Cerebral cortex (tissue), 2 donors: ENCODE measurements around a stretch of chr7.

DNA sequence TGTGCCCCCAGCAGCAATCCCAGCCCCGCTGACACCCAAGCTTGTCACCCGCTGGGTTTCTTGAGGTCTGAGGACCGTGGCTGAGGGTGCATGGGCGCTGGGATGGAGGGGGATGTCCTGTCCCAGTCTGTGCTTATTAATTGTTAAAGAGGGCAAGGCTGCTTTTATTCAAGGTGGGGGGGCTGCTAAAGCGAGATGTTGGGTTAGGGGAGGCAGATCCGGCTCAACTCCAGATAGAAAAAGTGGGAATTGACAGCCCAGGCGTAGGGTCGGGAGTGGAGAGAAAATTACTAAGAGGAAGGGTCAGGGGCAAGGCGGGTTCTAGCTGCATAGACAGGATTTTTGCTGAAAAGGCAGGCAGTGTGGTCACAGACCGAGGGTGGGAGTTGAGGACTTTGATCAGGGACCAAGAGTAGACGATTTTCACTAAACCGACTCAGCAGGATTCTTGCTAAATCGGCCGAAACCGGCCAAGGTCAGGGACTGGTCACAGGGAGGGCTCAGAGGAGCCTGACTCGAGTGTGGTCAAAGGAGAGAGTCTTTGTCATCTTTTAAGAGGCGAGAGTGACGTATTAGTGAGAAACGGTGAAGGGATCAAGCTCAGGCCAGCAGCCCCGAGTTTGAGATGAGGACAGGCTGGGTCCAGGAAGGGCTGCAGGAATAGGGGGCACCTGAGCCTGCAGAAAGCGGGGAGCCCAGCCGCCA lies 41.8 kb upstream of the FAM20C start:
- PRO-cap, 2 experiments: no peak in any of the 2 experiments

GRCh38 chr7:188107-188407 lies 4.3 kb upstream of the FAM20C start:
- PRO-cap, 2 experiments: no peak in any of the 2 experiments

DNA sequence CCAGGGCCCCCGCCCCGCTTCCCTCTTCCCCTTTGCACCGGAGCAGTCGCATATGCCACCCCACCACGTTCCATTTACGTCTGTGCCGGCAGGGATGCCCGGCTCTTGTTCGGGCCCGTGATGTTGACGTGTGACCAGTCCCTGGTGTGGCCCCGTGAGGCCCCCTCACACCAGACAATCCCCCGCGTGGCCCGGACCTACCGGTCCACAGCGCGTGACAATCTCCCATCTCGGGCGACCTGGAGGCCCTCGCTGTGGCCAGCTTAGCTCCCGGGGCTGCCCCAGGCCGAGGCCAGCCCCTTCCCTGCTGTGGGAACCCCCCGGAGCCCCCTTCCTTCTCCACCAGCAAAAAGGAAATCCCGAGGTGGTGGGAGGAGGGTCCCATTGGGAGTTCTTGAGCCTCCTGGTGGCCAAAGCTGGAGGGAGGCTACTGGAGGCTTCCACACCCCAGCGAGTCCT lies 15.2 kb downstream of the FAM20C start:
- PRO-cap, 2 experiments: no peak in any of the 2 experiments

DNA sequence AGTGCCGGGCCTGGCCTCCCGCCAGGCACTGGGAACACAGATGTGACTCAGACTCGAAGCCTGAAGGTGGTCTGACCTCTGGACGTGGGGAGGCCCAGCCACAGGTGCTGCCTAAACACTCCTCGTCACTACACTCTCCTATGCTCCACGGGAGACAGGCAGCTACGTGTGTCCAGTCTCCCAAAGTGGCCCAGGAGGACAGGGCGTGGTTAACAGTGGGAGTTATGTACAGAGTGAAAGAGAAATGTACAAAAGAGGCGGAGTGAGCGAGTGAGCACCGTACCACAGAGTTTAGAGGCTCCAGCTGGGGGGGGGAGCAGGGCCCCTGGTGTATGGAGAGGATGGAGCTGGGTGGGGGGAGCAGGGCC lies 22.5 kb downstream of the FAM20C start:
- PRO-cap, 2 experiments: no peak in any of the 2 experiments

- PRO-cap, 2 experiments: no peak in any of the 2 experiments
Measured at GRCh38 chr7:240036-241290, 48.1 kb downstream of the FAM20C start.

GRCh38 chr7:318291-319522 lies 28.7 kb downstream of the FOXL3 start:
- PRO-cap, 2 experiments: no peak in any of the 2 experiments

DNA sequence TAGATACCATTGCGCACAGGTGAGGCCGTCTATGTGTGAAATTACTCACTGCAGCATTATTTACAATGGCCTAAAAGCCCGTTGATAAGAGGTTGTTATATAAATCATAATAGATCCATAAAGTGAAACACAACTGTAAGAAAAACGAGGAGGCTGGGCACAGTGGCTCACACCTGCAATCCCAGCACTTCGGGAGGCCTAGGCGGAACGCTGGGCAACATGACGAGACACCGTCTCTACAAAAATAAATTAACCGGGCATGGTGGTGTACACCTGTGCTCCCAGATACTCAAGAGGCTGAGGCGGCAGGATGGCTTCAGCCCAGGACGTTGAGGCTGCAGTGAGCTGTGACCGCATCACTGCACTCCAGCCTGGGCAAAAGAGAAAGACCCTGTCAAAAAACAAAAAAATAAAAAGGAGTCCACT lies 40.0 kb downstream of the FOXL3 start:
- PRO-cap, 2 experiments: no peak in any of the 2 experiments

GRCh38 chr7:517799-518741 lies 1.6 kb downstream of the PDGFA start:
- PRO-cap, 2 experiments: peak in 1 of 2 experiments; most common plus-strand start chr7:518074 (in 1); most common minus-strand start chr7:517998 (in 1)

DNA sequence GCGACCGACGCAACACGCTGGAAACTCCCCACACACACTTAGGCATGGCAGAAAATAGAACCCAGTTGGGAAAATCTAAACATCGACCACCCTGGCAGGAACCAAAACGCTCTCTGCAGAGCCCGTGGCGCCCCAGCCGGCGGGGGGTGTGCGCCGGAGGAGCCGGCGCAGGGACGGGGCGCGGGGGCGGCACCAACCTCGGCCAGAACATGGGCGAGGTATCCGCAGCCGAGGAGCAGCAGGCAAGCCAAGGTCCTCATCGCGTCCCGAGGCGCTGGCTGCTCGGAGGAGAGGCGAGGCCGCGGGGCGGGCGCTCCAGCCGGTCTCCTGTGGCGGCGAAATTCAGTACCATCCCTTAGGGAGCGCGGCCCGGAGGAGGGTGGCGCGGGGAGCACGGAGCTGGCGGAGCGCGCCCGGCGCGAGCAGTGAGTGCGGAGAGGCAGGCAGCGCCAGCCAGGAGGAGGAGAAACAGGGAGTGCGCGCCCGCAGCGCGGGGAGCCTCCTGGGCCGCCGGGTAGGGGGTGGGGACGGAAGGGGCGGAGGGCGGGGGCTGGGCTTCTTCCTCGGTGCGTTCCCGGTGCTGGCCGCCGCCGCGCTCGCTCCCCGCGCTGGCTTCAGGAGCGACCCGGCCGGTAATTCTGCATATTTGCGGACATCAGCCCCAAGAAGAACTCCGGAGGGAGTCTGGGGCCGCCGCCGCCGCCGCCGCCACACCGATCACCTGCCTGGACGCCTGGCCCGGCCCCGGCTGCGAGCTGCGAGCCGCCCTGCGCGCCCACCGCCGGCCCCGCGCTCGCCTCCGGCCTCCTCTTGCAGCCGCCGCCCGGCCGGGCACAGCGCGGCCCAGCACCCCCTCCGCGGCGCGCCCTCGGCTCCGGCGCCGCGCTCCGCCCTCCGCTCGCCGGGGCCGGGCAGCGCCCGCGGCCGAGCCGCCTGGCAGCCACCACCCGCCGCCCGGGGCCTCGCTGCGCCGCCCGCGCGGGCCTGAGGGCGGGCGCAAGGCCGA lies 601 bp downstream of the PDGFA start:
- PRO-cap, 2 experiments: peak in 1 of 2 experiments; most common plus-strand start position 192 of the sequence (in 1); most common minus-strand start position 115 of the sequence (in 1)

- PRO-cap, 2 experiments: no peak in any of the 2 experiments
Measured at GRCh38 chr7:620104-620625, 100.5 kb upstream of the PDGFA start.

- PRO-cap, 2 experiments: peak in 1 of 2 experiments; most common minus-strand start chr7:749390 (in 1)
Measured at GRCh38 chr7:749293-749757, 22.2 kb upstream of the PRKAR1B start.

DNA sequence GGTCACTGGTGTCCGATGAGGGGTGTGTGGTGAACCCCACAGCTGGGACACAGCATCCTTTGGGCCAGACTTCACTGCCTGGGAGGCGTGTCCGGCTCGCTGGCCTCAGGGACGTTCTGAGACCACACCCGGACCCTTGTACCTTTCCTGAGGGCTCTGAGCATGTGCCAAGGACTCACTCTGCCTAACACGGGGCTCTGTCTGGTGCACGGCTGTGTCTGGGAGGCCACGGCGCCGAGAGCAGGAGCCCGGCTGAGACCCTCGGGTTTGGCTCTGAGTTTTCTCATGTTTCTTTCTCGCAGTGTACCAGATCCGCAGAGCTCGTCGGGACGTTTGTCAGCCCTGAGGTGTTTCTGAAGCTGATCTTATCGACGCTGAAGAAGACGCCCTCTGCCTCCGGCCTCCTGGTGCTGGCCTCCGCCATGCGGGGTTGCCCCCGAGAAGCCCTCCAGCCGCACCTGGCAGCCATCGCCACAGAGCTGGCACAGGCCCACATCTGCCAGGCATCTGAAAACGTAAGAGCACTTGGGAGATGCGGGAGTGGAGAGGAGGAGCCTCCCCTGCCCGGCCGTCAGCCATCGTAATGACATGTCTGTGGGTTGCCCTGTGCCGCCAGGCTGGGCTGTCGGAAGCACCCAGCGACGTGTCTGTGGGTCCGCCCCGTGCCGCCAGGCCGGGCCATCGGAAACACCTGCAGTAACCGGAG lies 29.6 kb upstream of the PRKAR1B start:
- PRO-cap, 2 experiments: no peak in any of the 2 experiments

DNA sequence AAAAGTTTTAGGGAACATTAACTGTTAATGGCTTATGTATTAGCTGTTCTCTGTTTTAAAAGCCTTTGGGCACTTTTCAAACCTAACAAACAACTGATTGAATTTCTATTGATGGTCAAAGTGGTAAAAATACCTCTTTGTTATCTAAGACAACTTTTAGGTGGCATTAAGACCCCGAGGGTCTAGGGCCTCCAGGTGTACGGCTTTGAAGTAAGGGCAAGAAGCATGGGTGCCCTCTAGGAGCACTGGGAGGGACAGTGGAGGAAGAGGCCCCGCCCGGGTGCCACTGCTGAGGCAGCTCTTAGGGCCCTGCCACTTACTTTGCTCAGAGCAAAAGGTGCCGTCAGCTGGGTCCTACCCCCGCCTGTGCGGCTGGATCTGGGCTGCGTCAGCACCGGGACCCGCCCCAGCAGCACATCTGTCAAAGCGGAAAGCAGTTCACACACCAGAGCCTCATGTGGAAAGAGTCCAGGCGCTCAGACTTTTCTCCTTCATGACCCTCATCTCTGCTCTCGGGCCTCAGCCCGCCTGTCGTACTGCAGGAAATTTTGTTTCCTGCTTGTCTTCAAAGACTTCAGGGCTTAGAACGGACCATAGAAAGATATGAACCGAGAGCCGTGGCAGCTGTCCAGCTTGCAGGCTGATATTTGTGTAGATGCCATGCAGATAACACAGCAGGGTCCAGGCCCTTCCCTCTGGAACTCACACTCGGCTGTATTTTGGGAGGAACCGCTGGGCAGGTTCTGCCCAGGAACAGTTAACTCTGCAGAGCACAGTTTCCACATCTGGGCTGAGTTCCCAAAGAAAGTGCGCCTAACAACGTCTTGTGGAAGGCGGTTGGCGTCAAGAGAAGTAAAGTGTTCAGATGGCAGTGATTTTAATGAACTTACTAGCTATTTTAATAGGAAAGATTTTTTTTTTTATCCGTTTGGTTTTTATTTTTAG lies 44.2 kb upstream of the PRKAR1B start:
- PRO-cap, 2 experiments: peak in 1 of 2 experiments; most common plus-strand start position 448 of the sequence (in 1)

DNA sequence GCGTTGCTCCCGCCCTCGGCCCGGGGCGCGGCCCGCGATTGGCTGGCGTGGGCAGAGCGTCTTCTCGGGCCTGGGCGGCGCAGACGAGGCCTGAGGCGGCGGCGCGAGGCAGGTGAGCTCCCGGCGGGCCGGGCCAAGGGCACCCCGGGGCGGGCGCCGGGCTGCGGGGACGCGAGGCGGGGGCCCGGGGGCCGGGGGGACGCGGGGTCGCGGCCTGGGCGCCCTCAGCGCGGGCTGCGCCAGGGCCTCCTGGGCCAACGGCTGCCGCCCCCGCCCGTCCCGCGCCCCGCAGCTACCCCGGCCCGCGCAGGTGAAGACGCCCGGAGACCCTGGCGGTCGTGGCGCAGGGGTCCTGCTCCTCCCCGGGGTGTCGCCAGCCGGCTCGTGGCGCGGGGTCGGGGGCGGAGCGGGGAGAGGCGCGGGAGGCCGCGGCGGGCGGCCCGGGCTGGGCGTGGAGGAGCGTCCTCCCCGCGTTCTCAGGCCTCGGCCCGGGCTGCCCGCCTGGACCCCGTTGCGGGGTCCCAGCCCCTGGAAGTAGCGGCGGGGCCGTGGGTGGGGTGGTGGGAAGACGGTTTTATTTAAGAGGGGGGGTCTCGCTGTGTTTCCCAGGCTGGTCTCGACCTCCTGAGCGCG lies 15.6 kb upstream of the SUN1 start:
- PRO-cap, 2 experiments: peak in 2 of 2 experiments; most common plus-strand start position 82 of the sequence (in 2)

DNA sequence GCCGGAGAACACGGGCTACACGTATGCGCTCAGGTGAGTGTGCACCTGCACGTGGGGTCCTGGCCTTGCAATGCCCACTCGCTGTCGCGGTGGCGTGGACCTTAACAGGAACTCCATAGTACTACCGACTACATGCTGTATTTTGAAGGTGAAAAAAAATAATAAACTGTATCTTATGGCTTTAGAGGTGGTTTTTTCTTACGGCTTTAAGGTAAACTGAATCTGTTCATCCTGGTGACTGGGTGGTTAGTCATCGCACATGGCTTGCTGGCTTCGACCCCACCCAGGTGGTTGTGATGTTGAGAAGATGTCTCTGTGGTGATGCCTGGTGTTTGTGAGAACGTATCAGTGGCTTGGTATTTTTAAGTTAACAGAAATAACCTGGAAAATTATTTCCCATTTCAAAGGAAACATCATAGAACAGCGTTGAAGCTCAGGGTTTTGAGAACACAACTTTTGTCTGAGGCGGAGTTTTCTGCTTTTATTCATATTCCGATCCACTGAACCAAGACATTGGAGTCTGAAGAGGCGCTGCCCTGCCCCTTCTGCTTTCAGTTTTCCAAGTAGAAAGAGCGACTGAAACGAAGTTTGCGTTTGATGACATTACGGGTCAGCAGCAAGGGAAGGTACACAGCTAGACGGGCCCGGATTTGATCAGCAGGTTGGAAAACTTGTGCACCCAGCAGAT lies 437 bp downstream of the SUN1 start:
- PRO-cap, 2 experiments: no peak in any of the 2 experiments

- PRO-cap, 2 experiments: peak in 1 of 2 experiments; most common plus-strand start chr7:836195 (in 1)
Measured at GRCh38 chr7:835877-836692, 3.8 kb downstream of the SUN1 start.

GRCh38 chr7:866762-866923 lies 9.7 kb upstream of the GET4 start:
- PRO-cap, 2 experiments: no peak in any of the 2 experiments

GRCh38 chr7:886367-887120 lies 10.2 kb downstream of the GET4 start:
- PRO-cap, 2 experiments: no peak in any of the 2 experiments

GRCh38 chr7:892520-893613 lies 16.5 kb downstream of the GET4 start:
- PRO-cap, 2 experiments: no peak in any of the 2 experiments

GRCh38 chr7:920390-921320 lies 33.8 kb downstream of the ADAP1 start:
- PRO-cap, 2 experiments: peak in 1 of 2 experiments; most common minus-strand start chr7:920729 (in 1)